Measurements from ENCODE around the gene UACA.

DNA sequence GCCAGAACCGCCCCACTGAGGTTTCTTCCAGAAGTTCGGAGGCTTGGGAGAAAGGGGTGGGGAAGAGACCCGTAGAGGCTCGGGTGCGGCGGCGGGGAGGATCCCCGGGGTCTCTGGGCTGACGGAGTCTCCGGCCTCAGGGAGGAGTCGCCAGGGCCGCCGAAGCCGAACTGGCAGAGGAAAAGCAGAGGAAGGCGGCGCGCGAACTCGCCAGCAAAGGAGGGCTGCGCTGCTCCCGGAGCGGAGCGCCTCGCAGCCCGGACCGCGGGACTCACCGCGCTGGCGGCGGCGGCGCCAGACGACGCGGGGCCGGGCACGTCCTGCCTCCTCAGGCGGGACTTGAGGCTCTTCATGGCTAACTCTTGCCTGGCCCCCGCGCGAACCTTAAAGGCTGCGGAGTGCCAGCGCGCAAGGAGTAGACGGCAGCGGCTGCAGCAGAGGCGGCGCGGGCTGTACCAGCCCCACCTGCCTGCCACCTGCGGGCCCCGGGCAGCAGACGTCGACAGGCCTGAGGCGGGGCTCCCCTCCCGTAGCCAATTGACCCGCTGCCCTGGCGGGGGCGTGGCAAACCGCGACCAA, at the start of gene UACA:
TSS of gene UACA (minus strand) at position 504 of the 579 bp plus-strand sequence.
- RRBS, result 1% methylated on average over 13 of the region's 61 CpGs

- RRBS, result no CpG with 5 or more reads among the region's 44 CpGs
Measured at GRCh38 chr15:70854228-70854915, 415 bp upstream of the LARP6 start.

- RRBS, result no CpG with 5 or more reads among the region's 2 CpGs
Measured at GRCh38 chr15:71135626-71135909, 20.3 kb downstream of the THSD4 start.

DNA sequence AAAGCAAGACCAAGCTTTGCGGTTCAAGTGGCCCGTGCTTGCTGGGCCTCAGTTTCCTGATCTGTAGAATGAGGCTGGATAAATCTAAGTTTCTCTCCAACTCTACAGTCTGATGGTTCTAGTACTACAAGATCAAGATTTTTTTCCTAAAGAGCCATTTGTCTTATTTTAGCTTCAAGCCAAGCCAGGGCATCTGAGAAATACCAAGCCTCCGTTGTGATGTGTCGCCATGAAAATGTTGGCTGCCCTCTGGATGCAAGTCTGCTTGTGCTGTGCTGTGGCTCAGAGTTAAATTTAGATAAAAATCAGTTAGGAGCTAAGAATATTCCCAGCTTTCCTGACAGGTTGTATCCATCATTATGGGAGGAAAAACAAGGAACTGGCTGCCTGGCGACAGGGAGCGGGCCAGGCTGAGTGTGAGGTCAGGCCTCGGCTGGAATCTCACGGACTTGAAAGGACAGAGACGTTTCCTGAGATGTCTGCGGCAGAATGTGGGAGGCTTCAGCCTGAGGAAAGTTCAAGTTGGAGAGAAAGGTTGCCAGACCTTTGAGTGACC, 213.7 kb downstream of the THSD4 start:
- RRBS, result no CpG with 5 or more reads among the region's 10 CpGs

- RRBS, result no CpG with 5 or more reads among the region's 5 CpGs
Measured at GRCh38 chr15:71366854-71367294, 251.6 kb downstream of the THSD4 start.

DNA sequence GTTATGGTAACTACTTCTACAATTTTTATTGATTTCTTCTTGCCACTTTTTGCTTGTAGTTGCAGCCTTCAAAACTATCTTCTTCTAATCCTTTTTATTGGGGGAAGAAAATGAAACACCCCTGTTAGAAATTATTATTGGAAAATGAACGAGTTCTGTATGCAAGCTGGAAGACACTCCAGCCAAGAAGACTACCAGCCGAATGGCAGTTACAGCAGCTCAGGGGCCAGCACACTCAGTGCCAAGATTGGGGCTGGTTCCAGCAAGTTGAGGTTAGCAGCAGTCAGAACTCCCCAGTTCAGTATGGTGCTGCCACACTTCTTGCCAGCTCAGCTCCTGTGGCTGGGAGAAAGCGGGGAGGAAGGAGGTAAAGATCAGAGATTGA, 280.3 kb upstream of the NR2E3 start:
- RRBS, result no CpG with 5 or more reads among the region's 3 CpGs

- RRBS, result no CpG with 5 or more reads among the region's 2 CpGs
Measured at GRCh38 chr15:71626137-71626445, 184.3 kb upstream of the NR2E3 start.

DNA sequence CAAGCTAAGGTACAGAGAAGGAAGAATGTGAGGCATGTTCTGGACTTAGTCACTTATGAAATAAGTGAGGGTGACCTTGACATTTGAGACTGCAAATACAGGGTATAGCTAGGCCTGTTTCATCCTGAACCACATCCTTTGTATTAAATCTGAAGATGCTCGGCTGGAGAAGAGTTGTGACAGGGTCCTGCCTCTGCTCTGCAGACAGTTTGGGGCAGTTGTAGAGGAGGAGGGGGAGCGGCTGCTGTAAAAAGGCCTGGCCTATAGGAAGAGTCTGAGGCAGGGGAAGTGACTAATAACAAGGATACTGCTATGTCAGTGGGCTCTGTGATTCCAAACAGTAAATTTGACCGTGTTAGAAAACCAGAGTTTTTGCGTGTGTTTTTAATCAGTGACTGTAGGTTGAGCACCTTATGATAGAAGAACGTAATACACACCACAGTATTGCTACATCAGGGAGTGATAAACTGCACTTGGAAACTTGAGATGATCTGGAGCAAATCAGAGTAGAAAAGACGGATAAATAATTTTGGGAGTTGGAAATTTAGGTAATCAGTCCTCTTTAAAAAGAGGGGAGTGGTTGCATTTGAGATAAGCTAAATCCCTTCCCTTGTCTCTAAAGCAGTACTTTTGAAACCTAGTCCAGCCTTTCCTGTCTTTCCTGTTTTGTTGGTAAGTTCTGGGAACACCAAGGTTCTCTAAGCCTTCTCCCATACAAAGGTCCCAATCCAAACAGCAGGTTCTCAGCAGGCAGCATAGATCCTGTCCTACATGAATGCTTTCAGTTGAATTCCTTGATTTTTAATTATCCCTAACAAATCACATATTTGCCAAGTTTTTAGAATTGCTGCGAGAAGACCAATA, 130.5 kb upstream of the NR2E3 start:
- RRBS, result no CpG with 5 or more reads among the region's 7 CpGs

DNA sequence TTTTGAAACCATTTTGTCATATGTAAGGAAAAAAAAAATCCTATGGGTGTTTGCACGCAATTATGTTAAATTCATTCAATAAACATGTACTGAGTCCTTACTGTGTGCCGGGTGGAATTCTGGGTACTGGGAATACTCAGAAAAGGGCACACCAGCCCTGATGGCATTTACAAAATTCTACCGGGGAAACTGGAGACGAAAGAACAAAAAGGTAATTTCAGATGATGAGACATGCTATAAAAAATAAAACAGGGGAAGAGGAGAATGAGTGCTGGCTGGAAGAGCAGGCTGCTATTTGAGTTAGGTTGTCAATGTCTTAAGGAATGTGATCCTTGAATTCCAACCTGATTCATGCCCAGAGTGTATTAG, 127.1 kb upstream of the NR2E3 start:
- RRBS, result 100% methylated on average over 1 of the region's 4 CpGs

- RRBS, result no CpG with 5 or more reads among the region's 8 CpGs
Measured at GRCh38 chr15:71696420-71697256, 113.7 kb upstream of the NR2E3 start.

DNA sequence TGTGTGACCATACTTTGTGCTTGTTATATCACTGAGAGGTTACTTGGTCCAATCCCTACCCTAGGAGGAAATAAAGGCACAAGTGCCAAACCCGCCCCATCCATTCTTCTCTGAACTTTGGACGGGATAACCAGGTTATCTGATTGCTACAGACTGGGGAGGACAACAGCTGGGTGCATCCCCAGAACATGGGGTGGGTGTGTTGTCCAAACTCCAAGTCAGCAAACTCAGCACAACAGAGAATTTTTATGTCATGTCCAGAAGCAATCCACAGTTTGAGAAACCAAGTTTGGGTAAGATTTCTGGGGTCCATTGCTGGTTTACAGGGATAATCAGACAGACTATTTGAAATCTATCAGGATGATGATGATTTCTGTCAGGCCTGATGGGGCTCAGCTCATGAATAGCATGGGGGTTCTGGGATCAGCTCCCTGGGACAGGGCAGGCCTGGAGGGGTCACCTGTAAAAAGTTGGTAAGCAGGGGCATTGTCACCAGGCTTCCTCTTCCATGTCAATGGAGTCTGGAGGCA, 77.5 kb upstream of the NR2E3 start:
- RRBS, result no CpG with 5 or more reads among the region's 2 CpGs

DNA sequence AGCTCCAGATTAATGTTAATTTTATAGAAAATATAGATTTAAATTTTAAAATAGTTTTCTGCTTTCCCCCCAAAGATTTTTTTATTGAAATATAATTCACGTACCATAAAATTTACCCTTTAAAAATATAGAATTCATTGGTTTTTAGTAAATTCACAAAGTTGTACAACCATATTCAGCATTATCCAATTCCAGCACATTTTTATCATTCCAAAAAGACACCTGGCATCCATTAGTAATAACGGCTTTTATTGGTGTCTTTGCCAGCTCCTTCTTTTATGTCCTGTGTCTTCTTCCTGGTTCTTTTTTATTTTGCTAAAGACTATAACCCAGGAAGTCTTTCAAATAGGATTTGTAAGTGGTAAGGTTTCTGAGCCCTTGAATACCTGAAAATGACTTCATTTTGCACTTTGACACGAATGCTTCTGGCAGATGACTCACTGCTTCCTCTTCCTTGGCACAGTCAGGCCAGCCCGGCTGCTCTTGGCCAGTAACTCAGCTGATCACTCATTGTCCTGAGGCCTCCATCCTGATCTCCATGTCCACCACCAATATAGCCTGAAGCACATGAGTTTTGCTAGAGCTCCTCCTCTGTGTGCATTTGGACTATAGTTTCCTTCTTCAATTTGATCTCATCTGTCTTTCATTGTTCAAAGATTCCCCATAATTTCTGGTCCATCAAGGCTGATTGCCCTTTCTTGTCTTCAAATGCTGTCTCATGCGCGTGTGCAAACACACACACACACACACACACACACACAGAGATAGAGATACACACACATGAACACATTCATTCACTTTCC, 48.7 kb upstream of the NR2E3 start:
- RRBS, result no CpG with 5 or more reads among the region's 6 CpGs

- RRBS, result no CpG with 5 or more reads among the region's 4 CpGs
Measured at GRCh38 chr15:71925395-71925750, 115.0 kb downstream of the NR2E3 start.

GRCh38 chr15:71975496-71976202, 142.3 kb downstream of the MYO9A start:
- RRBS, result no CpG with 5 or more reads among the region's 6 CpGs

GRCh38 chr15:72167857-72168844, 29.4 kb downstream of the GRAMD2A start:
- RRBS, result no CpG with 5 or more reads among the region's 11 CpGs

- RRBS, result 53% methylated on average over 6 of the region's 18 CpGs
Measured at GRCh38 chr15:72179861-72180572, 17.6 kb downstream of the GRAMD2A start.

DNA sequence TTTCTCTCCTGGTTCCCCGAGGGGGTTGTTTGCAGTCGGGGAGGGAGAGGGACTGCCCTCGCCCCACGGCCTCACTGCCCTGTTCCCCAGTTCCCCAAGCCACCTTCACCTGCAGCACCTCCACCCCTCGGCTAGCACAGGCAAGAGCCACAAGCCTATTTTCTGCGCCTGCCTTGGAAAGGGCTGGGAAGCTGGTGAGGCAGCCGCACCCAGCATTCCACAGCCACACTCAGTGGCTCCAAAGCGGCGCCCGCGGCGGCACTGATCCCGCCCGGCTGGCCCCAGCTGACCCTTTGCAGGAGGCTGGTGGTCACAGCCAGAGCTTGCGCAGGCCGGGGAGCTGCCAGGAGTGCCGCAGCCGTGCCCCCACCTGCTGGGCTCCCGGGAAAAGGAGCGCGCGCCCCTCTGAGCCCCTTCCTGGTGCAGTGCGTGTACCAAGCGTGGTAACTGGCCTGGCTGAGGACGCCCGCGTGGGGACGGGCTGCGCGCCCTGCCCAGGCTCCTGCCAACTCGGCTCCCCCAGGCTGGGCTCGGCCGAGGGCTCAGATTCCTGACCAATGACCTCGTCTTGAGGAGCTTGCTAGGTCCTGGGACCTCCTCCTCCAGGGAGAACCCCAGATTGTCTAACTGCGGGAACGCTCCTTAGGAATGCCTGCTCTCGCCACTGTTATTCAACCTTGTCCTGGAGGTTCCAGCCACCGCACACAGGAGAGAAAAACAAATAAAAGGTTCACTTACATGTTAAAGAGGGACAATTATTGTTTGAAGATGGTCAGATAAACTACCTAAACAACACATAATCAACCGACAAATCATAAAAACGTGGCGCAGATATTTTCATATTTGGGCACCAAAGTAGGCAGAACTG, 13.3 kb downstream of the GRAMD2A start:
- RRBS, result 3% methylated on average over 6 of the region's 41 CpGs

DNA sequence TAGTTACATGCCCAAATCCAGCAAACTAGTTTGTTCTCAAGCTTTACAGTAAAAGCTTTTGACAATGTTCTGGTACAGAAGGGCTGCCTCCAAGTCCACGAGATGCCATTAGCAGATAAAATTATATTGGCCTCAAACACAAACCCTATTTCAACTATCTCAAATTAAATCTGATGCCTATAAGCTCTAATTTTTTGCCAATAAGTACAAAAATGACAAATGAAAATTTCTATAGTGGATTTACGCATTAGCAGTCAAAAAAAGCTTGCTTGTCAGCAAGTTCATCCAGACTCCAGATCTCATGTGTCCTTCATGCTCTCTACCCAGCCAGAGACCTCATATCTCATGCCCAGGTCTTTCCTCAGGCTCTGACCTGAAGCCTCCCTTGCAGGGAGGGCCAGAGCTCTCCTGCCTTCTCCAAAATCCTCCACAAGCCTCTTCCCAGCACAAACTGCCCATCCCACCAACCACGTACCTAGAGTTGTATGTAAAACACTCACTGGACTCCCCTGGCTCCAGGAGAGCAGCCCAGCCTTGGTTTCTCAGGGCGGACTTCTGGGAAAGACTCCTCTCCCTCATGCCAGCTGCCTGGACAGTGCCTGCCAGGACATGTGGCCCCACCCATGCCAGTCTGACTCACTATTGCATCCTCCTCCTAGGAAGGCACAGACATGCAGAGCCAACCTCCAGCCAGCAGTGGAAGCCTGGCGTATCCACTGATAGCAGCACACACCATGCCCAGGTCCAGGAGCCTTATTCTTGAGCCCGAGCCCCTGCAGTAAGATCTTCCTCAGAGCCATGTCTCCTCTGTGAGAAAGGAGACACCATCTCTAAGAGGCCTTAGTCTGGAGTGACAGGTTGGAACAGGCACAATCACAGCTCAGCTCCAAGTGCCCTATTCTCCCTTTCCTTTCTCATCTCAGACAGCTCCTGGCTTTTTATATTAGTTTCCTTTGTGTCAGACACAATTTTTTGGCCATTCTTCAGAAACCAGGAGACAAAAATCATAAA, 8.7 kb downstream of the PKM start:
- RRBS, result no CpG with 5 or more reads among the region's 6 CpGs

DNA sequence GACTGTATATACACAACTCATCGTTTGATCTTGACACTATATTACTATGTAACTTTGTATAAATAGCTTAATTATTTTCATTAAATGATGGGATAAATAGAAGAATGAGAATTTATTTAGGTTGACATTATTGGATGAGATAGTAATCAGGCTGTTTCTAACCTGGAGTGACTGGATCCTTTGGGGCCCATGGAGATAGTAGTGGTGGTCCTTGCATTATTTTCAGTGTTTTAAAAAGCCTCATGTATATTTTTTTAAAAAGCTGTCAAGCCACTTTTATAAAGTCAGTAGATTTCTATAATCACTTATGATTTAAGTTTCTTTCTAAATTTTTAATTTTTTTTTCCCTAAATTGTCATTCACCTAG, 11.6 kb downstream of the ARIH1 start:
- RRBS, result no CpG with 5 or more reads among the region's 1 CpG